H7 (cell line): ENCODE results near the genes PREB, SNX17, ZNF513 and IFT172.

DNA sequence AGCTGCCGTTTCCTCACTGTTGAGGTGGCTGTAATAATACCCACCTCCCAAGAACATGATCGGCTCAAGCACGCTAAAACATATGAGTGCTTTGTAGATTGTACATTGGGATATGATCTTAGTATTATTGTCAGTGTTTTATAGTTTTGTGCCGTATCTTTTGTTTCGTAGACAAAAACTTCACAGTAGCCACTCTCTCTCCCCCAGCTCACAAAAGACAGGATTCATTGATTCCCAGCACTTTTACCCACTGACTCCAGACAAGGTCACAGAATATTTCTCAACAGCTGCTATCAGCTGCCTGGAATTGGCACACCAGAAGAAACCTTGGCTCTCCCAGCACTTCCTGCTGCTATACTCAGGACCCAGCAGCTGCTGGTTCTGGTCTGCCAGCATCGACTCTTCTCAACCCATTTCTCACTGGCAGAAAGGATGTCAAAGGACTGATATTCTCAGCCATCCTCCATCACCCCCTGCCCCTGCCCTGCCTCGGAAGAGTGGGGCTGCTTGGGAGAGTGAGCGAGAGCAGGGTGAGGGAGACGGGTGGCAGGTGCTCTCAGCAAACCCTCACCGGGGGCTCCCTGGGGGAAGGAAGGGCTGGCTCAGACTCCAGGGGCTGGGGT, 74.6 kb downstream of the OTOF start:
- RAMPAGE, long total RNA = no peak

DNA sequence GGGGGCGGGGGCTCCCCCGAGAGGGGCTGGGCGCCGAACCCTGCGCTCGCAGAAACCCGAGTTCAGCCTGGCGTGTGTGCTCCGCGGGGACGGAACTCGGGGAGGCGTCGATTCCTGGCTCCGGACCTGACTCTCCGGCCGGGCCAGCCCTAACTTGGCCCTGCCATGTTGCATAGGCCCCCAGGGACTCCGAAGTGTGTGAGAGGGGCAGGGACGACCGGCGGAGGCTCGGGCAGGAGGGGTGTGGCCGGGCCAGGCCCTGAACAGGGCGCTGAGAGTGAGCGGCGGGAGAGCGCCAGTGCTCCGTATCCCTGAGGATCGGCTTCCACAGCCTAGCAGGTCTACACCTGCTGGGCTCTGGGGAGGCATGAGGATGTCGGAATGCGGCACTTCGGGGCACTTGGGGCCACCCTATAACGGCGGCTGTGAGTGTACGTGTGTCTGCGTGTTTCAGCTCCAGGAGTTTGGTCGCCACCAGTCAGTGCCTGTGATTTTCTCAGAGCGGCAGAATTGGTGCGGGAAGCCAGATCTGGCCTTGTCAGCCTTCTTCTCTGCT, 794 bp downstream of the KCNK3 start:
- RAMPAGE, long total RNA = no peak

- RAMPAGE, long total RNA = no peak
Observed at GRCh38 chr2:26757701-26758983, 5.9 kb upstream of the SLC35F6 start.

- RAMPAGE, long total RNA = no peak
Observed at GRCh38 chr2:26768957-26769970, 5.2 kb downstream of the SLC35F6 start.

DNA sequence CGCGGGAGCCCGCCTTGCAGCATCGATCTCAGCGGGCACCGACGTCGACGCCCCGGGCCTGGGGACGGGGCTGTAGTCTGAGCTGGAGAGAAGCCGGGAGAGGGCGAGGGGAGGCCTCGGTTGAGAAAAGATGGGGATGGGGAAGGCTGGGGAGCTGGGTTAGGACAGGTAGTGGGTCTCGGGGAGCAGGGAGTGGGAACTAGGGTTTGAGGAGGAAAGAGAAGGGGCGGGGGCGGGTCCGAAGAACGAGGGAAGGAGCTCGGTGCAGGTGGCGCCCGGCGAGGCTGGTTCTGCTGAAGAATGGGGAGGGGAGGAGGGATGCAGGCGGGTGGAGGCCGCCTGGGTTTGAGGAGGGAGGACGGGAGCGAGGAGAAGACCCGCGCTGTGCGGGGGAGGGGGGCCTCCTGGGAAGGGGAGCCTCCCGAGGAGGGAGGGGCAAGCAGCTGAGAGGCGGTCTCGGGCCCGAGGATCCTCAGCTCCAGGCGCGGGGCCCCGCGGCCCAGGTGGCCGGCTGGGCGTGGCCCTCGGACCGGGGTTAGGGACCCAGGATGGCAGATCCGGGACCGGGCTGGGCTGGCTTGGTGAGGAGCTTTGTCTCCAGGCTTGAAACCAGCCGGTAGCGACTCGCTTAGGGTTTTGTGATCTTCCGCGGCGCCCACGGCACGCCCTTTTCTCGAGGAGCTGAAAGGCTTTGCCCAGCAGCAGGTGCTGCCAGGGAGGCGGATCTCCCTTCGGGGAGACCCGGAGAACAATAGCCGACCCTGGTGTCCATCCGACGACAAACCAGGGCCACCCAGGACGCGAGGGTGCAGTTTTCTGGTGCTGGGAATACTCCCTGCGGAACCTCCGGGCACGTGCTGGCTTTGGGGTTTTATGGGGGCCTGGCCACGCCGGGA, 1.2 kb downstream of the DPYSL5 start:
- RAMPAGE, long total RNA = no peak

- RAMPAGE, long total RNA = no peak
Observed at GRCh38 chr2:26991609-26992178, 21.3 kb downstream of the MAPRE3 start.

DNA sequence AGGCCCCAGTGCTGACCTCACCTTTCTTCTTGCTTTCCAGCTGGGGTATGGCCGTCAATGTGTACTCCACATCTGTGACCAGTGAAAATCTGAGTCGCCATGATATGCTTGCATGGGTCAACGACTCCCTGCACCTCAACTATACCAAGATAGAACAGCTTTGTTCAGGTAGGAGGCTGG, 10.7 kb upstream of the TMEM214 start:
- RAMPAGE, long total RNA = no peak

DNA sequence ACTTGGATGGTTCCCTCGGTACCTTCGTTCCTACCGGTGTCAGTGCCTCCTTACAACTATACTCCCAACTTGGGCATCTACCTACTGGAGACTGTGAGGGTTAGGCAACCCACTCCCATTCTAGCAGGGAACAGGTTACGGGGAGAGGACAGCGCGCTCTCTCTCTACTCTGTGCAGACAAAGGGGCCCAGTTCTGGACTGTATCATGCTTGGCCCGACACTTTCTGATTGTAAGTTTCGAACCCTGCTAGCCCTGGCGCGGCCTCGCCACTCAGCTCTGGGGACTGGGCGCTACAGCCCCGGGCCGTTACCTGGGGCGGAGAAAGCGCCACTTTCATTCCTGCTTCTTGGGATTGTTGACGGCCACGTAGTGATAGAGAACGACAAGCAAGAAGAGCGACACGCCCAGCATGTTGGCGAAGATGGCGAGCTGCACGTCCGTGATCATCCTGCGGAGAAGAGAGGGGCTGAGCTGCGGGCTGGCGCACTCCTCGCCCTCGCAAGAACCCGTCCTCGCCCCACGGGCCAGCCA, 373 bp downstream of the OST4 start:
- RAMPAGE, long total RNA = no peak

GRCh38 chr2:27079316-27079979, 1.0 kb downstream of the EMILIN1 start:
- RAMPAGE, long total RNA = no peak

DNA sequence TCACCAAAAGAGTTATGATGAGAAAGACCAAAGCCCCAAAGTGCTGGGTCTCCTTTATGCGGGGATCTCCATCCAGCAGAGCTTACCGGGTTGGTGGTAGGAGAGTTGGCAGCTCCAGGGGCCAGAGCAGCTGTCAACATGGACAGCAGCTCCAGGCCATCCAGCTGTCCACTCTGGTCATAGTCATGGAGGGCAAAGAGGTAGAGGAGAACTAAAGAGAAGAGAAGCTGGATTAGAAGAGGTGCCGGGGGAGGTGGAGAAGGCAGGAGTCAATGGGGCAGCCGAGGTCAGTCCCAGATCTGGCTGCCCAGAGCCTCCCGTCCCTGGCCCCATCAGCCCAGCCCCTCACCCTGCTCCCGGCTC, 15.4 kb downstream of the KHK start:
- RAMPAGE, long total RNA = no peak

- RAMPAGE, long total RNA = no peak
Observed at GRCh38 chr2:27121659-27122327, 1.8 kb upstream of the ABHD1 start.

- RAMPAGE, long total RNA = no peak
Observed at GRCh38 chr2:27133876-27135164, at the start of gene PREB. TSS of gene PREB (minus strand) at chr2:27134636.

- RAMPAGE, long total RNA = no peak
Observed at GRCh38 chr2:27150600-27150982, 1.8 kb downstream of the TCF23 start.

DNA sequence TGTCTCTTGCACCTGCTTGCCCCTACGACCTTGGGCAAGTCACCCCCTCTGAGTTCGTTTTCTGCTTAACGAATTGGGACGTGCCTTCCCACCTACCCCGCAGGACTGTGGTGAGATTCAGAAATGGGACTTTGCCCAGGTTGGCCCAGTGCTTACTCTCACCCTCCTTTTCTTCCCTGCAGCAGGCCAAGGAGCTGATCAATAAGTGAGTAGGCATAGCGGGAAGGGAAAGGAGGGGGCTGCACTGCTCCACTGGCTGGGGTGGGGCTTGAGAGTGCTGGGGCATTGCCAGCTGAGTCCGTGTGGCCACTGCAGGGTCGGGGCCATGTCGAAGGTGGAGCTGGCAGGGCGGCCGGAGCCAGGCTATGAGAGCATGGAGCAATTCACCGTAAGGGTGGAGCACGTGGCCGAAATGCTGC, 2.3 kb downstream of the UCN start:
- RAMPAGE, long total RNA = no peak

GRCh38 chr2:27323941-27324445, 1.1 kb upstream of the MPV17 start:
- RAMPAGE, long total RNA = no peak

DNA sequence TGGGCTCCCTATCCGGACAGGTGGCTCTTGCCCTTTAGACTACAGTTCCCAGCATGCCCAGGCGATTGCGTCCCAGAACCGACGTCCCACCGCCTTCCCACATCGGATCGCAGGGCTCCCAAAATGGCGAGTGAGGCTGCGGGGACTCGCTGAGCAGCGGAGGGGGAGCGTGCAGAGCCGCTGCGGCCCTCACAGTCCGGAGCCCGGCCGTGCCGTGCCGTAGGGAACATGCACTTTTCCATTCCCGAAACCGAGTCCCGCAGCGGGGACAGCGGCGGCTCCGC, at the start of gene SNX17:
TSS of gene SNX17 (plus strand) at position 101 of the 284 bp plus-strand sequence.
- RAMPAGE, long total RNA = start-site peak on the plus strand centred at position 118 of the sequence, 17 bp wide, 64 reads

- RAMPAGE, long total RNA = no peak
Observed at GRCh38 chr2:27380057-27381128, at the start of gene ZNF513. TSS of gene ZNF513 (minus strand) at chr2:27380734.

DNA sequence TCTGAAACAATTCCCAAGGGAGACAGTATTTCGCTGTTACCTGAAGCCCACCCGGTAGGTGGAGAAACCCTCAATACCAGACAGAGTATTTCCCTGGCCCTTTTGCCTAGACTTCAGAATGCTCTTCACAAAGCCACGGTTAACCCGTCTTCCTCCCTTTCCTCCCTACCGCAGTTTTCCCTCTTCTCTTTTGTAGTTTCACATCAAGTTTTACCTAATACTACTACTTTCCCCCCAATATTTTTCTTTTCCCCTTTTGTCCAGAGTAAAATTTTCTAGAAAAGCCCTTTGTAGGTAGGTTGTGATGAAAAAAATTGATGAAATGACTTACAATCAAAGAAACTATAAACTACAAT, 1.2 kb downstream of the PPM1G start:
- RAMPAGE, long total RNA = no peak

DNA sequence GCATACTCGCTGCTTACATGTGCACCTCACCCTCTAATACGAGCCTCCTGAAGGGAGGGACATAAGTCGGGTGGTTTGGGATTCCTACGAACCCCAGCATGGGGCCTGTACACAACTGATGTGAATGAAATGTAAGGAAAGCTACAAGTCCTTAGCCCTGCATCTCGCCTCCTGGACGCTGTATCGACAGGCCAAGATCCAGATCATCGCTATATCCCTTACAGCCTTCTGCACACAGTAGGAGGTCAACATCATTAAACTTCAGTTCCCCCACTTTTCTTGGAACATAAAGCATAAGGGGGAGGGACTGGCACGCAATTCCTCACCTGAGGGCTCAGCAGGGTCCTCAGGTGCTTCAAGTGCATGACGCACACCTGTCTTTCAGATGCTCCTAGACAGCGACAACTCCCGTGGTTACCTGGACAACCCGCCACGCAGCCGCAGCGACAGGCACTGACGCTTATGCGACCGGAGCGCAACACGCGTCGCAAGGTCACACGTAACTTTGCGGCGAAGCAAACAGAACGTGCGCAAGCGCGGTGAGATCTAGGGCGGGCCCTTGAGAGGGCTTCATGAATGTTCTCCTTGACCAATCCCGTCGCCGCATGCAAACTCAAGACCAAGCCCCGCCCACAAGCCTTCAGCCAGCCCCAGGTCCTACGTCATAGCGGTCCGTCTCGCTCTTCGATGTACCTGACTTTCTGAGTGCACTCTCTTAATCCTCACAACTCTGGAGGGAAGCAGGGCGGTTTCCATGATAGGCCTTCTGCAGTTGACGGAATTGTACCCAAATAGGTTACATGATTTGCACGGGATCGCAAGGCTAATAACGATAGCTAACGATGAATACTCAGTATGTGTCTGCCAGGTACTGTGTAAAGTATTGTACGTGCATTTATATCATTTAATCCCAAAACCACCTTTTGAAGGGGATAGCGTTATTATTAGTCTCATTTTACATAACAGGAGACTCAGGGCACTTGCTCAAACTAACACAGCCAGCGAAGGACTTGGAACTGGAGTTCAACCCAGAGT, at the start of gene IFT172:
TSS of gene IFT172 (minus strand) at position 455 of the 1,035 bp plus-strand sequence.
- RAMPAGE, long total RNA = start-site peak on the minus strand centred at position 466 of the sequence, 68 bp wide, 46 reads

DNA sequence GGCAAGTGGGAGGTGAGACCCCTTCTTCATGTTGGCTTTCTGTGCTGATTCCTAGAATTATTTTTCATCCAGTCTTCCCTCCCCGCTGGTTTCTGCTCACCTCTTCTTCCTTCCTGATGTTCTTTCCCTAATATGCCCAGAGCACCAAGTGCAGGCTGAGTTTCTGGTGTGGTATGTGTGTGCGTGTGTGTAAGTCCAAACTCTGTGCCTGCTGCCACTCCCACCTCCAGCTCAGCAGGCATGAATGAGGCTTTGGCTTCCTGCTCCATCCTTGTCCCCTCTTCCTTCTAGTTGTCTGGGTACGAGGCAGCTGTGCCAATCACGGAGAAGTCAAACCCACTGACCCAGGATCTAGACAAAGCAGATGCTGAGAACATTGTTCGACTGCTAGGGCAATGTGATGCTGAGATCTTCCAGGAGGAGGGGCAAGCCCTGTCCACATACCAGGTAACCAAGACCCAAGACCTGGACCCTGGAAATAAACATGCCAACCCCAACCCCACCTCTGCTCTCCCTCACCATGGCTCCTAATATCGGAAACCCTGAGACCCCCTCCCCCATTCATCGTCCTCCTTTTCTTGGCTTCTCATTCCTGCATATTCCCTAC, 417 bp downstream of the GCKR start:
- RAMPAGE, long total RNA = no peak